Aorta (tissue), 1 donor: ENCODE measurements around the gene IRAK1.

DNA sequence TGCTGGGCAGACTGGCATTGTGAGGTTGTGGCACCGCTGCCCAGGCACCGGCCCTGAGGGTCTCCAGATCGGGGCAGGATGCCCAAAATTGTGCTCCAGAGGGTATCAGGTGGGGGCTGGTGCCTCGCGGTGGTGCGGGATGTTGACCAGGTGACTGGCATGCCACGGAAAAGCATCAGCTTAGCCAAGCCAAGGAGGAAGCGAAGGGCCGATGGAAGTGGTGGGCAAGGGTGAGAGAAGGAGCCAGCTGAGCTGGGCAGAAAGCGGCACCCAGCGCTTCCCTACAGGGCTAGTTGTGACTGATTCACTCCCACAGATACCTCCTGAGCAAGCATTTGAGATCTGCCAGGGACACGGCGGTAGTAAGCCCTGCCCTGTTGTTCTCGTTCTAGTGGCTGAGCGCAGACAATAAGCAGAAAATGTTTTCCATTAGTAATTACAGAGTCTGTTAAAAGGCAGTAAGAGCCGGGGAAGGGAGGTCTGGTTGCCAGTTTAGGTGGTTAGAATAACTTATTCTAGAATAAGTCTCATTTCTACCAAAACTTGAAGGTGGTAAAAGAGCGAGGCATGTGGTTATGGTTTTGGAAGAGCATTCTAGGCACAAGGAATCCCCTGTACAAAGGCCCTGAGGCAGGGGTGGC lies 896 bp downstream of the ZFP92 start:
- PRO-cap: no peak

DNA sequence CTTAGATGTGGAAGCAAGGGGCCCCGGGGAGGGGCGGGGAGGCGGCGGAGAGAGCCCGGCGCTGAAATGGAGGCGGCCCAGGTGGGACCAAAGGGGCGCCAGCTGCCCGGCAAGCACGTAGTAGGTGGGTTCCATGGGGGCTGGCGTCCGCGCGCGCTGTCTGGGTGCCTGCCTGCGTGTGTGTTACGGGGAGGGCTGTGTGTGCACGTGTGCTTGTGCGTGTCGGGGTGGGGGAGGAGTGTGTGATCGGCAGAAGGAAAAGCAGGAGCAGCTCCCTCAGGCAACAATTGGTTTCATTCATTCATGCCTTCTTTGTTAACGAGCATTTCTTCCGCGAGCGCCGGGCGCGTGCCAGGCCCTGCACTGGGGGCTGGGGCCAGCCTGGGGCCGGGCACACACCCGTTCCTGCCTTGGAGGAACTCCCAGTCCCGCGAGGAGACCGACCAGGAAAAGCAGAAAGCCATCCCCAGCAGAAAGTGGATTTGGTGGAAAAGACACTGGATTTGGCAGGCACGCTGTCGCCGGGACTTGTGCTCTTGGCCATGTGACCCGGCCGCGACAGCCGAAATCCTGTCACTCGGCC lies 3.4 kb upstream of the DUSP9 start:
- PRO-cap: no peak

- PRO-cap: no peak
Measured at GRCh38 chrX:153673010-153673413, 601 bp downstream of the PNCK start.

- PRO-cap: no peak
Measured at GRCh38 chrX:153725801-153726504, 1.3 kb downstream of the ABCD1 start.

DNA sequence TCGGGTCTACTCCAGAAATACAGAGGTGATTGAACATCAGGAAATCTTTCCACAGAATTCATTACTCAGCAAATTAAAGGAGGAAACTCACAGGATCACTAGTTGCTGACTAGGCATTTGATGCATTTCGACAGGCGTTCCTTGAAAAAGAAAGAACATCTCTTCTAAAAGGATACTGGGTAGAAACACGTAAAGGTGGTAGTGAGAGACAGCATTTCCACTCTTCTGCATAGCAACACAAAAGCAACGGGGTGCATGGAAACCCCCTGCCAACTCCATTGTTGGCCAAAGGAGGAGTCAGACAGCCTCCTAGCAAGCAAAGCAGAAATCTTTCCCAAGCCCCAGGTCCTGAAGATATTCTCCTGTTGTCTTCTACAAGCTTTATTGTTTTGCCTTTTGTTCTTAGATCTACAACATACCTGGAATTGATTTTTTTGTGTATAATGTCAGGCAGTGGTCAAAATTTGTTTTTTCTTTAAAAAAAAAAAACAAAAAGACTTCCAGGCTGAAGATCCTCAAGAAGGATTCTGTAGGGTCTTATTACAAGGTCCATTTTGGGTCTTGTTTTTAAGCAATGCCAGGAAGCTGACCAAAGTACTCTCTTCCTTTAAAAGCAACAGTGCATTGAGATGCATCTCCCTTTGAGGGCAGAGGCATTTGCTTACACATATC lies 14.4 kb upstream of the PDZD4 start:
- PRO-cap: no peak

DNA sequence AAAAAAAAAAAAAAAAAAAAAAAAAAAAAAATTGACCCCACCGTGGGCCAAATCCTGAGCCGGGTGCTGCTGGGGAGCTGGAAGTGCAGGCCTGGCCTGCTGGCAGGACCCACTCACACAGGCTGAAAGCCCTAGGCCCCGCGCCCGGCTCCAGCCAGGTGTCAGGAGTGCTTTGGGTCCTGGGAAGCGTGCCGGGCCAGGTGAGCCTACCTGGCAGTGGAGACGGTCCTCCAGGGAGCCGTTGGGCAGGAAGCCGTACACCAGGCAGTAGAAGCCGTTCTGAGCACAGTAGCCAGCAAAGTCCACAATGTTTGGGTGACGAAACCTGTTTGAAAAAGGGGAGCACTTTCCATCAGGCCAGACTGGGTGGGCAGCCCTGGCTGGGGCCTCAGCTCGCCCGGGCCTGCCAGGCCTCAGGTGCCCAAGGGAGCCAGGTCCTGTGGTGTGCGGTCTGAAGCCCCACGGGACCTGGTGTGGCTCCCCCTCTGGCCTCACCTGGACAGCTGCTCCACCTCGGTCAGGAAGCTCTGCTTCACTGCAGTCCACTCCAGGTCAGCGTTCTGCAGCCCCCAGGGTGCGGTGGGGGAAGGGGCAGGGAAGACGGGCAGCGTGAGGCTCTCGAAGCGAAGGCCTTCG lies 1.8 kb downstream of the IRAK1 start:
- PRO-cap: no peak

GRCh38 chrX:154019620-154020923 lies at the start of gene IRAK1:
TSS of gene IRAK1 (minus strand) at chrX:154019902.
- PRO-cap: bidirectional peak, plus-strand start at chrX:154020002, minus-strand start at chrX:154019897

GRCh38 chrX:154038846-154039045 lies 19.0 kb upstream of the IRAK1 start:
- PRO-cap: no peak

- PRO-cap: no peak
Measured at GRCh38 chrX:154090664-154091375, 6.7 kb downstream of the MECP2 start.

DNA sequence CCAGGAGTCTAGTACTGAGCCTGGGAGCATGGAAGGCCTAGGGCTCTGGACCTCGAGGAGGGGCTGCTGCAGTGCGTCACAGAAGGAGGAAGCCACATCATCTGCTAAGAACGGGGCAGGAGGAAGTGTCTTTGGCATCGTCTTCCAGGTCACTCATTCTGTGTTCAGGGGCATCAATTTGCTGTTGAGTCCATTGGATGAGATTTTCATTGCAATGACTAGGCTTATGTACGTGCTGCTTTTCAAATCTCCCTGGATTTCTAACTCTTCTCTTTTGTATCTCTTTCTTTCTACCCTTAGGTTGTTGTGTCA lies 38.5 kb downstream of the TKTL1 start:
- PRO-cap: no peak

GRCh38 chrX:154356762-154357561 lies 17.5 kb downstream of the FLNA start:
- PRO-cap: no peak

- PRO-cap: unidirectional peak, minus-strand start at chrX:154366794
Measured at GRCh38 chrX:154366740-154367568, 7.5 kb downstream of the FLNA start.

- PRO-cap: bidirectional peak, plus-strand start at chrX:154371525, minus-strand start at chrX:154371358; bidirectional peak, plus-strand start at chrX:154371609, minus-strand start at chrX:154371597
Measured at GRCh38 chrX:154371407-154372004, 2.9 kb downstream of the FLNA start.

GRCh38 chrX:154383494-154383972 lies 4.4 kb downstream of the EMD start:
- PRO-cap: no peak

DNA sequence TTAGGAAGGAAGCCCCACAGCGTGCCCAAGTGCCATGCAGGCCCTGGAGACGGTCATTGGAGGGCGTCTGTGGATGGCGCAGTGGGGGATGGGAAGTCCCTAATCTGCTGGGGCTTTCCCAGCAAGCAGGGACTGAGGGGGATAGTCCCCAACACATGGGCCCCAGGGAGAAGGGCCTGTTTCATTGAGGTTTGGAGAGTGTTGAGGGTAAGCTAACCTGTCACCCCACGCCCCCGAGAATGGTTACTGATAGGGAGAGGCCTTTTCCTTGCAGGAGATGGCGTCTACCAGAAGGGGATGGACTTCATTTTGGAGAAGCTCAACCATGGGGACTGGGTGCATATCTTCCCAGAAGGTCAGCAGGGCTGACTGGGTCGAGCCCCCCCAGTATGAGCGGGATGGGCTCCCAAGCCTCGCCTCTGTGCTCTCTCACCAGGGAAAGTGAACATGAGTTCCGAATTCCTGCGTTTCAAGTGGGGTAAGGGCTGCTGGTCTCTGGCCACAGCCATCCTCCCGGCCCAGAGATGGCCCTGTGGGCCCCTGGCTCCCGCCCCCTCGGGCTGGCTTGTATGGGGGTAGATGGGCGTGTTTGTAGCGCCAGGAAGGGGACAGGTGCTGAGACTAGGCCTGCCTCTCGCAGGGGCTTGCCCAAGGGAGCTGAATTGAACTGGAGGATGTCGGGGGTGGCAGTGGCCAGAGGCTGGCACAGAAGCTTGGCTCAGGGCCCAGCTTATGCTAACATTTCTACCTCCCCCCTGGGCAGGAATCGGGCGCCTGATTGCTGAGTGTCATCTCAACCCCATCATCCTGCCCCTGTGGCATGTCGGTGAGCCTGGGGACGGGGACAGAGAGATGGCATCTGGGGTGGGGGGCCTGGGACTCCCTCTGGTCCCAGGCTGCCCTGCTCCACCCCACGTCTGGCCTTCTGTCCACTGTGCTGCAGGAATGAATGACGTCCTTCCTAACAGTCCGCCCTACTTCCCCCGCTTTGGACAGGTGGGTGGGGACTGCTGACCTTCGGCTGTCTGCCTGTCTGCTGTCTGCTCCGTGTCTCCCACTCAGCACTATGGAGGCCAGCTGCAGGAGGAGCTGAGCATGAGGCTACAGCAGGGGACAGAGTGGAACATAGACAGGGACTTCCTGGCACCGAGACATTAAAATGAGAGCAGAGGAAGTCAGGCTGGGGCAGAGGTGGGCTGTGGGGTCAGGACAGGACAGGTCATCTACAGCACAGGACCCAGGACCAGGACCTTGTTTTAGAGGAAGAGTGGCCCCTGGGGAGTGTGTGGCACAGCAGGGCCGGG lies 8.4 kb downstream of the TAFAZZIN start:
- PRO-cap: no peak

DNA sequence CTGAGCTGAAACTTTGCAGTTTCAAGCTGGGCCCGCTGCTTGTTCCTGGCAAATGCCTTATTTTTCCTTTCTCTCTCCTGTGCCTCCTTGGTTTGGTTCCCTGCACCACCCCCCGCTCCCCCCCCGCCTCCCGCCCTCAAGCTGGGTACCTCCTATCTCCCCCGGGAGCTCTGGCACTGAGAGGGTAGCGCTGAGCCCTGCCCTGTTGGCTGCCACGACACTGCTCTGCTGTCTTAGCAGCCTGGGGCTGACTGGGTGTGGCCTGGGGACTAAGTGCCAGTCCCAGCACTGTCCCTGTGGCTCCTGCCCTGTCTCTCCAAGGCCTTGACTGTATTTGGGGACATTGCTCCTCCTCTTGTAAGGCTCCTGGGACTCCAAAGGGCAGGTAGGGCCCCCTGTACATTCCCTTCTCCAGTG lies 977 bp downstream of the PLXNA3 start:
- PRO-cap: no peak

DNA sequence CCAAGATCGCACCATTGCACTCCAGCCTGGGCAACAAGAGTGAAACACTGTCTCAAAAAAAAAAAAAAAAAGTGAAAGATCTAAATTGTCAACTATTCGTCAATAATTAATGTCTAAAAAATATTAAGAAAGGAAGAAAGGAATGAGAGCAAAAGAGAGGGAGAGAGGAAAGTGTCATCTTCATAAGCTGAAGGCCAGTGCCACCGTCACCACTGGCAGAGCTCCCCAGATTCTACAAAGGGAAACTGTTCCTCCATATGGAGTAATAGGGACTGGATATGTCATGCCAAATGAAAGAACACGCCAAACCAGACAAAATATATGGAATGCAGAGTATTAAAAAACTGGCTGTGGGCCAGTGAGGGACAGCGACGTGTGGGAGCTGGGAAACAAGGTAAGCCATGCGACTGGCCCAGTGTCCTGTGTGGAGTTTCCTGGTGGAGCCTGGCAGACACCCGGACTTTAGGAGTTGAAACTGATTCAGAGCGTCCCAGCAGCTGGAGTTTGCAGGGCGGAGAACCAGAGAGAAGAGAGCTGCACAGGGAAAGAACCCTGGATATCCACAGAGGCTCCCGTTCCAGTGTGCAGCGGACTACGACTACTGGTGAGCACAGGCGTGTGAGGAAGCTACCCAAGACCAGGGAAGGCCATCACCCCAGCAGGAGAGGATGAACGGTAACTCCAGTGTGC lies 2.5 kb downstream of the LAGE3 start:
- PRO-cap: no peak

GRCh38 chrX:154489788-154490496 lies 487 bp downstream of the SLC10A3 start:
- PRO-cap: no peak

GRCh38 chrX:154517242-154517830 lies 1.3 kb upstream of the FAM3A start:
- PRO-cap: no peak

DNA sequence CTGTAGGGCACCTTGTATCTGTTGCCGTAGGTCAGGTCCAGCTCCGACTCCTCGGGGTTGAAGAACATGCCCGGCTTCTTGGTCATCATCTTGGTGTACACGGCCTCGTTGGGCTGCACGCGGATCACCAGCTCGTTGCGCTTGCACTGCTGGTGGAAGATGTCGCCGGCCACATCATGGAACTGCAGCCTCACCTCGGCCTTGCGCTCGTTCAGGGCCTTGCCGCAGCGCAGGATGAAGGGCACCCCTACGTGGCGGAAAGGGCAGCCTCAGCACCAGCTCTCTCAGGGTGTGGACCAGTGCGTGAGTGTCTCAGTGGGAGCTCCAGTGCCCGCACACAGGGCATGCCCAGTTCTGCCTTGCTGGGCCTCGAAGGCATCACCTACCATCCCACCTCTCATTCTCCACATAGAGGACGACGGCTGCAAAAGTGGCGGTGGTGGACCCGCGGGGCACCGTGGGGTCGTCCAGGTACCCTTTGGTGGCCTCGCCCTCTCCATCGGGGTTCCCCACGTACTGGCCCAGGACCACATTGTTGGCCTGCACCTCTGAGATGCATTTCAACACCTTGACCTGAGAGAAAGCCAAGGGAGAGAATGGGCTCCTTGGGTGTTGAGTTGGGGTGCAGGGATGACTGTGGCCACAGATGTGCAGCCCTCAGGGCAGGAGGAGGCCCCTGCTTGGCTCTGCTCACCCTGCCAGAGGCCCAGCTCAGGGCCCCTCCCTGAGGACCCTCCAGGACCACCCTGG lies 13.9 kb downstream of the G6PD start:
- PRO-cap: no peak